Iris pigment epithelial cell (primary cell): ENCODE measurements around a stretch of chr1.

DNA sequence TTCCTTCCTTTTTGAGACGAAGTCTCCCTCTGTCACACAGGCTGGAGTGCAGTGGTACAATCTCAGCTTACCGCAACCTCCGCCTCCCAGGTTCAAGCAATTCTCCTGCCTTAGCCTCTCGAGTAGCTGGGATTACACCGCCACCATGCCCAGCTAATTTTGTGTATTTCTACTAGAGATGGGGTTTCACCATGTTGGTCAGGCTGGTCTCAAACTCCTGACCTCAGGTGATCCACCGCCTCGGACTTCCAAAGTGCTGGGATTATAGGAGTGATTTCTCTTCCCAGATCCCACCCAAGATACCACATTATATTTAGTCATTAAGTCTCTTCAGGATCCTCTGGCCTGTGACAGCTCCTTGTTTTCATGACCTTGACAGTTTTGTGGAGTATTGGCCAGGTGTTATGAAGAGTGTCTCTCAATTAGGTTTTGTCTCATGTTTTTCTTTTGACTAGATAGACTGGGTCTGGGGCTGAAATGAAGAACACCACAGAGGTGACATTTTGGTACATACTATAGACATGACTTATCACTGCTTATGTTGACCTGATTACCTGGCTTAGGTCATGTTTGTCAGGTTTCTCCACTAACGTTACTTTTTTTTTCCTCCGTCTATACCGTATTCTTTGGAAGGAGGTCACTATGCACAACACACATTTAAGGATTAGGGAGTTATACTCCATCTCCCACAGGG, 159.7 kb downstream of the PLPP3 start:
- RRBS, result no CpG with 5 or more reads among the region's 10 CpGs

- RRBS, result no CpG with 5 or more reads among the region's 2 CpGs
Observed at GRCh38 chr1:56483101-56483587, 96.2 kb downstream of the PLPP3 start.

DNA sequence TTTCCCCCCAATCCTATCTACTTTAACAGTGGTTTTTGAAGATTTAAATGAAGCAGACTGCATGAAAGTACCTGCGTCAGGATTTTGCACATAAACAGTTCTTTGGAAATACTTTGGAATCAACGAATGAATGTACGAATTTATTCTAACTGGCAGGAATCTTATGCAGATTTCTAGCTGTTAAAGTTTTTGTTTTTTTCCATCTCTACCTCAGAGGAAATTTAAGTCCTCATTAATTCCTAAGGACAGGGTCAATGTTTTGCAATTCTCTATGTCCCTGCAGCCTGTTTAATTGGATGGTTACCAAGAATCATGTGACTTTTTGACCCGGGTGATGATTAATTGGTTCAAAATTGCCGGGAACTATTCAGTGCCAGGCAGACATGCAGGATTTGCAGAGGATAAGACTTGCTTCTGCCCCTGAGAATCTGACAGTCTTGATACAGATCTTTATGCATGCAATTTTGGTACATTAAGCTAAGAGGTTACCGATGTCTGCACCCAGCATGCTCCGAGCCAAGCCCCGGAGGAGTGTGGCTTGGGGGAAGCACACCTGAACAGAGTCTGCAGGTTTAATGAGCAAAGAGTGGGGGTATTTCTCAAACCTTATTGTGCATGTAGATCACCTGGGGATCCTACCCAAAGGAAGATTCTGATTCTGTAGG, 88.0 kb downstream of the PLPP3 start:
- RRBS, result no CpG with 5 or more reads among the region's 8 CpGs

DNA sequence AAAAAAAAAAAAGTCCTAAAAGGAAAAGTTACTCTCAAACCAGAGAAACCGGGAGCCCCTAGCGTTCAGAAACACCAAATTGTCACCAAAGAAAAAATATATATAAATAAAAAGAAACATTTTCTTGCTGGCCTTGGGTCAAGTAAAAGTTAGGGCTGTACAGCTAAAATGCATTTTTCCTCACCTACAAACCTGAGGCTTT, 267 bp upstream of the PLPP3 start:
- RRBS, result no CpG with 5 or more reads among the region's 2 CpGs

DNA sequence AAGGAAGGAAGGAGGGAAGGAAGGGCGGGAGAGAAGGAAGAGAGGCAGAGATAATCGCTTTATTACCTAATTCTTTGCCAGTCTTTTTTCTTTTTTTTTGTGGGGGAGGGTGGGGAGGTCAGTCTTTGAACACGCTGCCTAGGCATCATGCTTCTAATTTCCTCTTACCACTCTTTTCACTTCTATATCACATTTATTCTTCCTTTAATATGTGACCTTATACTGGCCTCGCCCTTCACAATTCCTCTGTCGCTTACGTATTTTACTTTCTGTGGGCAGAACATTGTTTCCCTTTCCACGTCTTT, 1.0 kb upstream of the PRKAA2 start:
- RRBS, result no CpG with 5 or more reads among the region's 7 CpGs

GRCh38 chr1:56684048-56684642, 39.0 kb downstream of the PRKAA2 start:
- RRBS, result no CpG with 5 or more reads among the region's 4 CpGs

GRCh38 chr1:56797303-56797840, 21.8 kb downstream of the FYB2 start:
- RRBS, result no CpG with 5 or more reads among the region's 6 CpGs

DNA sequence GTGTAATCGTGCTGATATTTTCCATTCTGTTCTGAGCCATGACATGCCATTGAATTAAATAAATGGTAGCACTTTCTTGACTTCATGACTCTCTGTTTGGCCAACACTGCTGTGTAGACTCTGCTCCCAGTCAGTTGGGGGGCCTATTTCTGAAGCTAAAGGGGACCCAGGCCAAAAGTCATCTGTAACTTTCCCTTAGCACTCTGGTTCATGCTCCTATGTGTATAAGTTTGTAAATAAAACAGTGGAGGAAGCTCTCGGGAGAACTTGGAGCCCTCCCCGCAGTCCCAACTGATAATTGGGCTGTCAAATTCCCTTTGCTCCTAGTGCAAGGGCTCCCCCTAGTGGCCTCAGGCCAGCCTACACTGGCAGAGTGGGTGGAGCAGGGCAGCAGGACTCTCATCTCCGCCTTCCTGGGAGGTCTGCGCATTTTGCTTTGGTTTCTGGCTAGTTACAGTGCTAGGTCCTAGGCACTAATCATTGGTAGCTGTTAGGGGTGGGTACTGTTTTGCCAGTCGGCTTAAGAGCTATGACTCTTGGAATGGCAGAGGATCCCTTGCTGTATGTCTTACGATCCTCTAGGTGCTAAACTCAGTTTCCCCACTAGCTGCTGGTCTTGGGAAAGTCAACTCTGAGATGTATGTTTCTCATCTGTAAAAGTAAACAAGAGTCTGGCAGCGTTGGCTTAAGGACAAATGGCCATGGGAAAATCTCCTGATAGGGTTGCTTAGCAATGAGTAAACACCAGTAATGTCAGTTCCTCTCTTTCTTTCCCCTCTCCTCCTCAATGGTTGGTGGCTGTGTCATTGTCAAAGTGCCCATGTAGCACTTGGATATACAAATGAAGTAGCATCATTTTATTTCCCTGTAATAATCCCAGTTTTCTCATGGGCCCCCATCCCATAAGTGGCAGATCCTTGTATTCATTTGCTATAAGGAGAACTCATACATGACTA, 2.0 kb upstream of the FYB2 start:
- RRBS, result no CpG with 5 or more reads among the region's 8 CpGs

GRCh38 chr1:56927237-56927473, 38.7 kb downstream of the C8B start:
- RRBS, result no CpG with 5 or more reads among the region's 2 CpGs

DNA sequence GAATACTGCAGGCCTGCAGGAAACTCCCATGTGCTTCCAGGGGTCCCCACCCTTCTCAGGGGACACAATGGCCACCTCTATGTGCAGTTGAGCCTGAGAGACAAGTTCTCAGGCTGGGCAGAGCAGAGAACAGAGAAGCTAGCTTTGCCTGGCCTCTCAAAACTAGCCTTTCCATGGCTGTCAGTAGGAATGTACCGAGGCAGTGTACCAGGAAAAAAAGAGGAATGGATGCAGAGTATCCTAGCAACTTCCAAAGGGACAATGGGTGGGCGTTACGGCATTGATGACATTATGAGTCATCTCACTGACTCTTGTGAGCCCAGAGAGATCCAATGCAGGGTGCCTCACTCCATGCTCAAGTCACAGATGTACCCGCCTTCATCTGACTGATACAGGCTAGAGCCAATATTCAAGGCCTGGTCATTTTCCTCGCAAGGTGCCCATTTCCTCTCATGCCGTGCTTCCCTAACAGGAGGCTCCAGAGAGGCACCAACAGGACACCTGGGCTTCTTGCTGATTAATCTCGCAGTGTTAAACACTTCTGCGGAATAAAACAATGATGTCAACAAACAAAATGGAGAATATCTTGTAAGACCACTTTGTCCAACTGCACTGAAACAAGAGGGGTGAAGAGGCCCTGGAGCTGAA, 51.4 kb upstream of the C8B start:
- RRBS, result no CpG with 5 or more reads among the region's 8 CpGs

GRCh38 chr1:57343635-57343836, 80.3 kb downstream of the DAB1 start:
- RRBS, result no CpG with 5 or more reads among the region's 14 CpGs

DNA sequence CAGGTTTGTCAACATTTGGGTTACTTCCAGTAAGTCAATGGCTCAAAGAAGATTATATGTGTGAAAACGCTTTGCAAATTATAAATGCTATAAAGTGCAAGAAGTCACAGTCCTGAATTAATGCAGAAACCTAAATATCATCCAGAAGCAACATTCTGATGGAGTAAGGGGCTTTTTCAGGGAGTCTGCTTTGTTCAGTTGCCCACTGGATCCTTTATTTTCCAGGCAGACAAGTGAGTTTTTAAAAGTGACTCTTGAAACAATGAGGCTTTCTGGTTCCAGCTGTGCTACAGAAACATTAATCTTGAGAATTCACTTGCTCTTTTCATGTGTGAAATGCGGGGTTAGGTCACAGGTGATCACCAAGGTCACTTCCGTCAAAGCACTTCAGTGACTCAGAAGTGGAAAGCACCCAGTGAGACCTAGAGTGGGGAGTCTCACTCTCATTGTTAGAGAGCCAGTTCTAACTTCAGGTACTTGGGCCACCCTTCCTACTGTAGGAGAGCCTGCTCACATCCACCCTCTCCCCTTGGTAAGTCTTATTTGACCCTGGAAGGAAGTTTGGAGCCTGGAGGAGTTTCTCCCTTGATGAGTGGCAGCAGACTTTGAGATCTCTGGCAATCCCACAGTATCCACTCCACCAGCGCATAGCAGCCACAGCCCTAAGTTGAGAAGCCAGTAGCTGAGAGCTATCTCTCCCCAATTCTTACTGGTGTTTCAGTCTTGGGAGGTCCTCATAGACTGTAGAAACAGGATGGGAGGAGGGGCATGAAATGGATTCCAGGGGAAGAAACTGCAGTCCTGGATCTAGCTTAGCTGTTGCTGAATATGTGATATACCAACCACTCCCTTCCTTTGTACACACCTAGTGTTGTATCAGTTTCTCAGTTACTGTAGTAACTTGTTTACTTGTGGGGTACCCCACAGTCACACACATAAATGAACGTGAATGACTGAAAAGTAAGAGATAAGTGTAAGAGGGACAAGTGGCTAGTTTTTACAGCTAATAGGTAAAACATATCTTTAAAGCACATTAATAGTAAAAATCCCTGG, 3.2 kb downstream of the TACSTD2 start:
- RRBS, result no CpG with 5 or more reads among the region's 5 CpGs

- RRBS, result no CpG with 5 or more reads among the region's 11 CpGs
Observed at GRCh38 chr1:58681424-58682569, 18.1 kb downstream of the MYSM1 start.

DNA sequence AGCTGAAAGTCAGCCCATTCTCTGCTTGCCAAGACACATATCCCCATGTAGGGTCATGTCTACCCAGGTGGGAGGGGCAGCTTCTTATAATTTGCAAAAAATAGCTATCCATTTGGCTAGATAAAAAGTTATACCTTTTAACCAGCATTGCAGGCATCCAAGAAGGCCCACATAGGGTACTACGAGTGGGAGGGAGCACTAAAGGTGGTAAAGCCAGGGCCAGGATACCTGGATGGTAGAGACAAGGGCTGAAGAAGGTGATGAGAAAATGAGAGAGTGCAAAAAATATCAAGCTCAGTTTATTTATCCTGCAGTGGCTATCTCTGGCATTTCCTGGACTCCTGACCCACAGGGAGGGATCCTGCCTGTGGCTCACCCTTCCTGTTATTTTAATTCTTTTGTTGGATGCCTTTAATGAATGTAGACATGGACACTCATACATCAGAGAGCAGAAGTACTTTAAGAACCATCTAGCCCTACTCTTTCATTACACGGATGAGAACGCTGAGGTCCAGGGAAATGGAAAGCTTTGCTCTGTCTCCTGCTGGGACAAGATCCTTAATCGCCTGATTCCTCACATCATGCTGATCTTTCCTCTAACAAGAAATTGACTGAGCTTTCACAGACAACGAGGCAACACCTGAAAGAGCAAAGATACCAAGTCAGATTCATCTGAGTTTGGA, 20.7 kb downstream of the JUN start:
- RRBS, result no CpG with 5 or more reads among the region's 5 CpGs

DNA sequence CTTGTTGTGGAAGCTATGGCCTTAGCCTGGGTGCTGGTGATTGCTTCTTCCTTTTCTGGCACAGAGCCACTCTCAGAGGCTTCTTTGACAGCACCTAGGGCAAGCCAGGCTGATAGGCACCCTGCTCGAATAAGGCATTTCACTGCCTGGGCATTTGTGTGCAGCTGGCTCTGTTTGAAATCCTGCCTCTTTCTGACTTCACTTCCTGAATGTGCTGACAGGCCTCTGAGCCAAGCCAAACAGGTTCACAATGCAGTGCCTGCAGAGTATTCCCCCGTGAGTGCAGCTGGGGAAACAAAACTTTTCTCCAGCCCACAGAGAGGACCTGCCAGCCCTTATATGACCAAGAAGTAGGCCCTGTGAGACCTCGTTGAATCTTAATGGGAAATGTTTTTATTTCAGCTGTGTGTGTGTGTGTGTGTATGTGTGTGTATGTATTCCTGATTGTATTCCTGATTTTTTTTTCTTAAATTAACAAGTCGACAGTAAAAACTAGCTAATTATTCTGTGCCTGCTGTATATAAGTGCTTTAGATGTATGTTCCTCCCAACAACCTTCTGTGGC, 10.4 kb downstream of the JUN start:
- RRBS, result no CpG with 5 or more reads among the region's 4 CpGs

DNA sequence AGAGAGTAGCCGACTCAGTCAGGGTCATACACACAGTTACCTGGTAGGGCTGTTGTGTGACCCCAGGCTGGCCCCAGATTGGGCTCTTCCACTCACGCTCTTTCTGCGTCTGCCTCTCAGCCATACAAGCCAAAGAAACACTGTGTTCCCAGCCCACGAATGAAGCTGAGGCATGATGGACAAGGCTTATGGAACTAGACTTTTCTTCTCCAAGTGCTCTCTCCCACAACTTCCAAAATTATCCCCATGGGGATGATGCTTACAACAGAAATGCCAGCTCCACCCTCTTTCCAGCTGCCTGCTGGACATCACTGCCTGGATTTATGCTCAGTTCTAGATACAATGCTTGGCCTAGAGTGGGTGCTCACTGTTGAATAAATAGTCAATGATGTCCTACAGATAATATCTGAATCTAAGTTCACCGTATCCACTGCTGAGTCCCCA, 102.8 kb upstream of the JUN start:
- RRBS, result no CpG with 5 or more reads among the region's 5 CpGs

DNA sequence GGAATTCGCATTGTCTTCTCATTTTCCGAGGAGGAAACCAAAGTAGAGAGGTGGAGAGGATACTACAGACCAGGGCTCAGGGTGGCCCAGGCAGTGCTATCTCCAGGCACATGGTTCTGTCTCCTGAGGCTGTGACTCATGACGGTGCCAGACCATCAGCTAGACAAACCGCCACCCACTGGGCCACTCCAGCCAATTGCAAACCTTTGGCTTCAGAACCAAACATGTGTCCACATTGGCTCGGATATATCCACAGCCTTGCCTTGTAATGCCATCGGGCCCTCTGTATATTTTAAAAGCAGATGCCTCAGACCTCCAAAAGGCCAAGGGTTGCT, 224.8 kb upstream of the JUN start:
- RRBS, result no CpG with 5 or more reads among the region's 6 CpGs